Left lung (tissue), 1 donor: ENCODE data around the genes ZNF287 and ZNF624.

- PRO-cap: no peak
Observed at GRCh38 chr17:16255236-16256103, 38.5 kb downstream of the PIGL start.

DNA sequence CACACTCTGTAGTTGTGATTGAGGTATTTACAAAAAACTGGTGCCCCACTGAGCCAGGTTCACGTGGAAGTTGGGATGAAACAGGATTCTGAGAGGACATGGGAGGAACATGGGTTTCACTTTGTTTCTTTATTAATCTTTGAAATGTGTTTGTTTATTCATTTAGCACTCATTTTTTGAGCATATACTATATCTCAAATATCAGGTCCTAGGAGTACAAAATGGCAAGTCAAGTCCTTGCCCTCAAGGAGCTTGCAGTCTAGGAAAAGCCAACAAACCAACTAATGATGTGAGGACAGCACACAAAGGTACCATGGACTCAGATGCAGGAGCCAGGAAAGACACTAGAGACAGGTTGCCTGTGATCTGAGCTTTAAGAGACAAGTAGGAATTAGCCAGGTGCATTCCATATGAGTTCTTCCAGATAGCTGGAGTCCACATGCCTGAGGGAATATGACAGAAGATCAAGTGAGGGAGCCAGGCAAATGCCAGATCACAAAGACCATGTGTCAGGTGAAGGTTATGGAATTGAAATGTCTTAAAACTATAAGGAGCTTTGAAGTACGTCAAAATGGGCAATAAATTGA is 56.0 kb downstream of the PIGL start:
- PRO-cap: no peak

- PRO-cap: no peak
Observed at GRCh38 chr17:16396757-16397505, 16.0 kb downstream of the UBB start.

- PRO-cap: no peak
Observed at GRCh38 chr17:16436051-16436947, 20.9 kb downstream of the TRPV2 start.

- PRO-cap: no peak
Observed at GRCh38 chr17:16465207-16465958, 26.6 kb downstream of the LRRC75A start.

GRCh38 chr17:16568291-16569660 is at the start of gene ZNF287:
Gene ZNF287 (minus strand): TSS chr17:16569204.
- PRO-cap: unidirectional peak, minus-strand start at chr17:16569204

GRCh38 chr17:16652871-16654366 is at the start of gene ZNF624:
Gene ZNF624 (minus strand): TSS chr17:16653850.
- PRO-cap: bidirectional peak, plus-strand start at chr17:16653396, minus-strand start at chr17:16653348; unidirectional peak, minus-strand start at chr17:16653592; unidirectional peak, minus-strand start at chr17:16653627; bidirectional peak, plus-strand start at chr17:16653960, minus-strand start at chr17:16653787

- PRO-cap: no peak
Observed at GRCh38 chr17:16893554-16893829, 78.4 kb downstream of the TNFRSF13B start.

DNA sequence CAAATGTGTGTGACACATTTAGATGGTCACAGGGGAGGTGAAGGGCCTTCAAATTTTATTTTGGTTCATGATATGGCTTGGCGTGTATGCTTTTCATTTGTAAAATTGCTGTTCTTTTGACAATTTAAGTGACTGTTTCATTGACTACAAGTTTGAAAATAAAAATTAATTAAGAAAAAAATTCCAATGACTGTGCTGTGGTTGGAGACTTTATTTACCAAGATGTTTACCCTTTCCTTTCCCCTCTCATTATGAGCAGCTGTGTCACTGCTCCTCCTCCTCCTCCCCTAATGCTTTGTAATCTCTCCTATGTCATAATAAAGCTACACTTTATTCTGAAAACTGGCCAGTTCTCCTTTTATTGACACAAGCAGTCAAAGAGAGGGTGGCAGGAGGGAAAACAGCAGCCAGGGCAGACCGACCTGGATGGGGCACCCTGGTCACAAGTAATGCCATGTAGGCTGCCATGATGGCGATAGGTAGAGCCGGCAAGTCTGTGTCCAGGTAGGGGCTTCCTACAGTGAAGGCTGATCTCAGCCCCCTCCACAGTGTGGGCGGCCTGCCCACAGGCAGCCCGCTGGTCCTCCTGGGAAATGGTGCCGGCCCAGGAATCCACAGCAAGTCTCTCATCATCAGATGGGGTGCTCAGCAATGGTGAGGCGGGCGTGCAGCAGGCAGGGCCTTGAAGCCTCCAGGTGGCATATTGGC is 49.2 kb downstream of the TNFRSF13B start:
- PRO-cap: no peak

DNA sequence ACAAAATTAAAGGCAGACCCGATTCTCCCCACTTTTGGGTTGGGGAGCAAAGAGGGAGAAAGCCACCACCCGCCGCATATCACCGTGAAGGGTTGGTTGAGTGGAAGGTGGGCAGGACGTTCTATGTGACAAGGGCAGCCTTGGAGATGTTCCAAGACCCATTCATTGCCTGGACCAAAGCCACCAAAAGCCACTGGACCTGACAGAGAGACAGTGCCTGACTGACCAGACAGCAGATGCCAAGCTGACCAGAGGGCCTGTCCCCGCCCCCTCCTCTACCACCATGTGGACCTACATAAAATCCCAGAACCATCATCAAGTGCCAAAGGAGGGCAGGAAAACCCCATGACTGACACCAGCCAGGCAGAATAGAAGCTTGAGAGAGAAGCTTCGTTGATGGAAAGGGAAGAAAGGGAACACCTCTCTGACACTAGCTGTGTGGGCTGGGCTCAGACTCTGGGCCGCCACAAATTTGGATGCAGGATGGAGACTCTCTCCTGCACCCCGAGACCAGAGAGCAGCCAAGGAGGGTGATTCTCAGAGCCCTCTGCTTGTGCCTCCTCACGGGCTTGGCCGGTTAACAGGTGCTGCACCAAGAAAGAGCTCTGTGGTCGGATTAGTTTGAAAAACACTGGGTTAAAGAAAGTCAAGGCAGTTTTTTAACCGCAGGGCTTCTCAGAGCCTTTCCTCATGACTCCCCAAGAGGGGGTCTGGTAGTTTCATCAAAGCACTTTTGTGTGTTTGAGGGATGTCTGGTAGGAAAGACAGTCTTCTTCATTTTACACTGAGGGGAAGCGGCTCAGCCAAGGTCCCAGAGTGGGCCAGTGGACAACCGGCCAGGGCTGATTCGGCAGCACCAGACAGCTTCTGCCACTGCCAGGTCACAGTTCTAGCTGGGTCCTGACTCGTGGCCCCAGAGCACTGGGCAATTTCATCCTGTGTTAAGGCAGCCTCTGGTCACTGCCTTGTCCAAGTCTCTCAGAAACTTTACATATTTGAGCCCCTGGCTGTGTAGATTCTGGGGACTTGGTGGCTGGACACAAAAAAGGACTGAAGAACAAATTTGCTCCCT is 1.7 kb downstream of the TNFRSF13B start:
- PRO-cap: no peak

- PRO-cap: no peak
Observed at GRCh38 chr17:17014640-17015140, 27.6 kb upstream of the MPRIP start.

GRCh38 chr17:17042770-17043617 is 737 bp downstream of the MPRIP start:
- PRO-cap: bidirectional peak, plus-strand start at chr17:17043250, minus-strand start at chr17:17043113; unidirectional peak, minus-strand start at chr17:17043404

- PRO-cap: no peak
Observed at GRCh38 chr17:17056064-17056793, 14.0 kb downstream of the MPRIP start.

GRCh38 chr17:17110313-17111085 is 68.2 kb downstream of the MPRIP start:
- PRO-cap: no peak

DNA sequence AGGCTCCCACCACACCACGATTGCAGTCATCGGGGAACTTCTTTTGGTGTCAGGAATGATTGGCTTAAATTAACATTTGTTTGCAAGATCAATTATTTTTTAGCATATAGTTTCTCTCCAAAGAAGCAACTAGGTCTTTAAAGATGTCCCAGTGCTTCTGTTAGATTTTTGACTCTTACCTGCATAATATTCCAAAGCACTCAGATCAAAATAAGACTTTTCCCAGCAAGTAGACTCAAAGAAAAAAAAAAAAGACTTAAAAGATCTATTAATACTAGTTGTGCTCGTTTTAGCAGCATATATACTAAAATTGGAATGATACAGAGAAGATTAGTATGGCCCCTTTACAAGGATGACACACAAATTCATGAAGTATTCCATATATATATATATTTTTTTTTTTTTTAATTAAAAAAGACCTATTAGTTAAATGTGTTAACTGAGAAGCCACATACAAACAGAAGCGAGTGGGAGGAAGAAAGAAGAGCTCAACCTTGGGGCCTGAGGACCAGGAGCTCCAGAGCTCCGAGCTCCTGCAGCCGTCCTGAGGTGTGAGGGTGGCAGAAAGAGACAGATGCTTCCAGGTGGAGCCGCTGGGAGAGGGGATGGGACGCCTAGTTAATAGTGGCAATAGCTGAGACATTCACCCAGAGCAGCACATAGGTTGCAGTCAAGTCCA is 36.2 kb downstream of the PLD6 start:
- PRO-cap: unidirectional peak, plus-strand start at position 461 of the sequence

- PRO-cap: no peak
Observed at GRCh38 chr17:17184822-17185542, 21.2 kb downstream of the PLD6 start.

DNA sequence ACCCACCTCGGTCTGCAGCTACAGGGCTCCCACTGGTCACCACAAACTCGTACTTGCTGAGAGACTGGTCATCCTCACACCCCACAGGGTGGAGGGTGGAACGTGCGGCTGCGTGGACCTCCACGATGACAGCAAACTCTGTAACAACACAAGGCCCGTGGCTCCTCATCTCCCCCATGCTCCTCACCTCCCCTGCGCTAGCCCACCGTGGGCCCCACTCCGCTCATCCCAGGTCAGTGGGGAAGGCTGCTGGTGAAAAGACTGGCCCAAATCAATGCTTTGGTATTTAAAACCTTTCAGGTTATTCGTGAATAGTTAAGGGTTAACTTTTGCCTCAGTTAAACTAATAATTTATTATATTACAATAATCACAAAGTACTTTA is 9.0 kb upstream of the PLD6 start:
- PRO-cap: unidirectional peak, minus-strand start at position 137 of the sequence

DNA sequence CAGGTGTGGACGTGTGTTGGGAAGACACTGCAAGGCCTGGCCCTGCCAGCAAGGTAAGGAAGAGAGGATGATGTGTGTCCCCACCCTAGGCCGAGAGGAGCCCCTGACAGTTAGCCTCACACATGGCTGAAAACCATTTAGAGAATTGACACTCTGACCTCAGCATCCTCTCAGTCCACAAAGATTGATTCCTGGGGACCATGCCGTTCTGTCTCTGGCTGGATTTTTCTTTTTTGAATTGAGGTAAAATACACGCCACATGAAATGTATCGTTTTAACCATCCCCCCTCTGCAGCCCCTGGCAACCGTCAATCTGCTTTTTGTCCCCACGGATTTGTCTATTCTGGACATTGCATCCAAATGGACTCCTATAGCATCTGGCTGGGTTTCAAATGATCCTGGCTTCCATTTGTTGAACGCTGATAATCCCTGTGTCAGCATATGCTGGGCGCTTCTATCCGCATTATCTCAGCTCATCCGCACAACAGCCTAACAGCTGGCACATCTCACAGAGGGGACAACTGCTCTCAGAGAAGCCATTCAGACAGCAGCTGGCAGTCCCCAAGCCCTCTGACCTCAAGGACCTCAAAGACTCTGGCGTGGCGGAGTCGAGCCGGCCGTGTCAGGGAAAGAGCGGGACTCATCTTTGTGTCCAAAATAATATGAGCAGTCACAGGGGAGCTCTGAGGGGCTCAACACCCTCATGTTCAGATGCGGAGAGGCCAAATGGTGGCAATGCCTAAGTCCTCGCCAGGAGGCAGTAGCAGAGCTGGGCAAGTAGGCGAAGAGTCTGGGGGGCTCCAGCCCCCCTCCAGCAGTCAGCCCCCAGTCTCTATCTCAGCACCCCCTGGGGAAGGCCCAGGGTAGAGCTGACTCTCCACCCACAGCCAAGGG is 82.3 kb downstream of the NT5M start:
- PRO-cap: no peak

DNA sequence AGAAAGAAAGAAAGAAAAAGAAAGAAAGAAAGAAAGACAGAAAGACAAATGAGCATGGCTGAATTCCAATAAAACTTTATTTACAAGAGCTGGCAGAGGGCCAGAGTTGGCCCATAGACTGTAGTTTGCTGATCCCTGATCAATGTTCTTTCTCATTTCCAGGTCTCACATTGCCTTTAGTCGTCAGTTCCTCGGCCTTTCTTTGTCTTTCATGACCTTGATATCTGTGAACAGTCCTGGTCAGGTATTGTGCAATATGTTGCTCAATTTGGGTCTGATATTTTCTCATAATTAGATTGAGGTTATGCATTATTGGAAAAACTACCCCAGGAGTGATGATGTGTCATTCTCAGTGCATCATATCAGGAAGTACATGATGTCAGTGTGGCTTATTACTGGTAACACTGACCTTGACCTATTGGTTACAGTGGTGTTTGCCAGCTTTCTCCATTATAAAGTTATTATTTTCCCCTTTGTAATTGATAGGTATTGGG is 68.4 kb upstream of the MED9 start:
- PRO-cap: no peak

GRCh38 chr17:17420127-17421180 is 56.3 kb upstream of the MED9 start:
- PRO-cap: no peak